ENCODE measurements around the genes PLCXD1 and ASMT.

DNA sequence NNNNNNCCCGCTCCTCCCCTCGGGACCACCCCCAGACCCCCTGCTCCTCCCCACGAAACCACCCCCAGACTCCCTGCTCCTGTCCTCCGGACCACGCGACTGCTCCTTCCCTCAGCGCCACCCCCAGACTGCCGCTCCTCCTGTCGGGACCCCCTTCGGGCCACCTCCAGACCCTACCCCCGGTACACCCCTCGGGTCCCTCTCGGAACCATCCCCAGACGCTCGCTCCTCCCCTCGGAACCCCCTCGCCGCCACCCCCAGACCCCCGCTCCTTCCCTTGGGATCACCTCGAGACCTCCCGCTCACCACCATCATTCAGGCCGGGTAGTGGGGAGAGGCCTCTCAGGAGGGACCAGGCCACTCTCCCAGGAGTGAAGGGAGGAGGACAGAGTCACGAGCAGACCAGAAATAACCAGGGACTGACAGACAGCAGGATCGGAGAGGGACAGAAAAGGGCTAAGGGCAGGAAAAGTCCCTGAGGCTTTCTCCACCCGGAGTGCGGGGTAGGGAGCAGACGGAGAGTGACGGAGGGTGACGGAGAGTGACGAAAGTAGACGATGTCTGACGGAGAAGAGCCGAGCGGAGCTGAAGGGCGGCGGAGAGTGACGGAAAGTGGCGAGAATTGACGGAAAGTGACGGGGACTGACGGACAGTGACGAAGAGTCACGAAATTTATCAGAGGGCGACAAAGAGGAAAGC, 54.7 kb upstream of the PLCXD1 start:
- PRO-cap: no peak

DNA sequence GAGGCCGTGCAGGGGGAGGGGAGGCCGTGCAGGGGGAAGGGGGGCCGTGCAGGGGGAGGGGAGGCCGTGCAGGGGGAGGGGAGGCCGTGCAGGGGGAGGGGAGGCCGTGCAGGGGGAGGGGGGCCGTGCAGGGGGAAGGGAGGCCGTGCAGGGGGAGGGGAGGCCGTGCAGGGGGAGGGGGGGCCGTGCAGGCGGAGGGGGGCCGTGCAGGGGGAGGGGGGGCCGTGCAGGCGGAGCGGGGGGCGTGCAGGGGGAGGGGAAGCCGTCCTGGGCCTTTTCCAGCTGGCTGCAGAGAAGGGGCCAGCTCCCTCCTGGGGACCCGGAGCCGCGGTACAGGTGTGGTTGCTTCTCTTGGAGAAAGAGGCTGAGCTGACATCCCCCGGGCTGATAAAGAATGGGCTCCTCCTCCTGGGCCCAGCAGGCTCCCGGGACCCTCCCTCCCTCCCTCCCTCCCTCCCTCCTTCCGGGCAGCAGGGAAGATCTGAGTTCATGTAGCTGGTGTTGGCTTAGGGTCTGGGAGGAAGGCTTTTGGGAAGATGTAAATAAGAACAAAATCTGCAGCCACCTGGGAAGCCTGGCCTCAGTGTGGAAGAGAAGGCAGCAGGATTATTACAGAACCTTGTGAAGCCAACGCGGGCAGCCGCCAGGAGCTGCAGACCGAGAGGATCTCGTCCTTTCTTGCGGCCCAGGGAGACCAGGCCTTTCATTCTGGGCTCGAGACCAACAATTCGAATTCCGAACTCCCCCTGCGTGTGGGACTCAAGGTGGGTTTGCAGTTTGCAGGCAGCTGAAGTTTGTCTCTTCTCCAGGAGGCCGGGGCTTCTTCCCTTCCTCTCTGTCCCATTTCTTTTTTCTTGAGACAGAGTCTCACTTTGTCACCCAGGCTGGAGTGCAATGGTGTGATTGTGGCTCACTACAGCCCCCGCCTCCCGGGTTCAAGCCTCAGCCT, at the start of gene PLCXD1:
PLCXD1 (plus strand) TSS at position 461 of the 949 bp plus-strand sequence.
- PRO-cap: bidirectional peak, plus-strand start at position 490 of the sequence, minus-strand start at position 363 of the sequence

DNA sequence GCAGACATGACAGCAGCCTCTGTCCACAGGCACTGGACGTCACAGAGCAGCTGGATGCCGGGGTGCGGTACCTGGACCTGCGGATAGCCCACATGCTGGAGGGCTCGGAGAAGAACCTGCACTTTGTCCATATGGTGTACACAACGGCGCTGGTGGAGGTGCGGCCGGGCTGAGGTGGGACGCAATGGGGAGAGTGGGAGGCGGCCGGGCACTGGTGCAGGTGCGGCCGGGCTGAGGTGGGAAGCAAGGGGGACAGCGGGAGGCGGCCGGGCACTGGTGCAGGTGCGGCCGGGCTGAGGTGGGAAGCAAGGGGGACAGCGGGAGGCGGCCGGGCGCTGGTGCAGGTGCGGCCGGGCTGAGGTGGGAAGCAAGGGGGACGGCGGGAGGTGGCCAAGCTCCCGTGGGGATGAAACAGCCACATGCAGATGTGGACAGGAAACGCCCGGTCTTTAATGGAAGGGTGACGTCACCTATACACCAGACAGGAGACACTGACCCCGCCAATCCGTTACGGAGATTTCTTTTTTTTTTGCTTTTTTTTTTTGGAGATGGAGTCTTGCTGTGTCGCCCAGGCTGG, 9.5 kb downstream of the PLCXD1 start:
- PRO-cap: no peak

DNA sequence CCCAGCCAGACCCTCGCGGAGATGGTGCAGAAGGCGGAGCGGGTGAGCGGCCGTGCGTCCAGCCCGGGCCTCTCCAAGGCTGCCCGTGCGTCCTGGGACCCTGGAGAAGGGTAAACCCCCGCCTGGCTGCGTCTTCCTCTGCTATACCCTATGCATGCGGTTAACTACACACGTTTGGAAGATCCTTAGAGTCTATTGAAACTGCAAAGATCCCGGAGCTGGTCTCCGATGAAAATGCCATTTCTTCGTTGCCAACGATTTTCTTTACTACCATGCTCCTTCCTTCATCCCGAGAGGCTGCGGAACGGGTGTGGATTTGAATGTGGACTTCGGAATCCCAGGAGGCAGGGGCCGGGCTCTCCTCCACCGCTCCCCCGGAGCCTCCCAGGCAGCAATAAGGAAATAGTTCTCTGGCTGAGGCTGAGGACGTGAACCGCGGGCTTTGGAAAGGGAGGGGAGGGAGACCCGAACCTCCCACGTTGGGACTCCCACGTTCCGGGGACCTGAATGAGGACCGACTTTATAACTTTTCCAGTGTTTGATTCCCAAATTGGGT, 14.3 kb downstream of the SHOX start:
- PRO-cap: no peak

DNA sequence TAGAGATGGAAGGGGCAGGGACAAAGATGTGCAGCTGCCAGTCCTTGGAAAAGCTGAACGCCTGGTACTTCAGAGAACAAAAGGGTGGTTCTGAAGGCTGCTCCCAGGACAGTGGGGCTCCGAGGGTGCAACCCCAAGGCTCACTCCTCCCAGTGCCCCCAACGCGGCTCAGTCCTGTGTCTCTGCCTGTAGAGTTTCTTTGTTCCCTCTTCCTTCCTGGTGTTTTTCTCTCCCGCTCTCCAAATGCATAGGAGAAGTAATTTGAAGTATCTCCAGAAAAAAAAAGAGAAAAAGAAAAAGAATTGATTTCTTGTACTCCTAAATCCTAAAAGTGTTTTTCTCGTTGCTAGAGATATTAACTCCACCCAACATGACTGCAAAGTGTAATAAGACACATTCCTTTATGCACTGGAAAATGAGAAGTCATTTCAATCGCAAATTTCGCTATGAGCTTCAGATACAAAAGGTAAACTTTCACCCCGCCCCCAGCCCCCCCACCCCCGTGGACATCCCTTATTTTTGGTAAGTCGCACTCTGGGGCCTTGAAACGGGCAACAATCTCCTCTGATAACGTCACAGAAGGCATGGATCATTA, 19.4 kb downstream of the IL3RA start:
- PRO-cap: no peak

DNA sequence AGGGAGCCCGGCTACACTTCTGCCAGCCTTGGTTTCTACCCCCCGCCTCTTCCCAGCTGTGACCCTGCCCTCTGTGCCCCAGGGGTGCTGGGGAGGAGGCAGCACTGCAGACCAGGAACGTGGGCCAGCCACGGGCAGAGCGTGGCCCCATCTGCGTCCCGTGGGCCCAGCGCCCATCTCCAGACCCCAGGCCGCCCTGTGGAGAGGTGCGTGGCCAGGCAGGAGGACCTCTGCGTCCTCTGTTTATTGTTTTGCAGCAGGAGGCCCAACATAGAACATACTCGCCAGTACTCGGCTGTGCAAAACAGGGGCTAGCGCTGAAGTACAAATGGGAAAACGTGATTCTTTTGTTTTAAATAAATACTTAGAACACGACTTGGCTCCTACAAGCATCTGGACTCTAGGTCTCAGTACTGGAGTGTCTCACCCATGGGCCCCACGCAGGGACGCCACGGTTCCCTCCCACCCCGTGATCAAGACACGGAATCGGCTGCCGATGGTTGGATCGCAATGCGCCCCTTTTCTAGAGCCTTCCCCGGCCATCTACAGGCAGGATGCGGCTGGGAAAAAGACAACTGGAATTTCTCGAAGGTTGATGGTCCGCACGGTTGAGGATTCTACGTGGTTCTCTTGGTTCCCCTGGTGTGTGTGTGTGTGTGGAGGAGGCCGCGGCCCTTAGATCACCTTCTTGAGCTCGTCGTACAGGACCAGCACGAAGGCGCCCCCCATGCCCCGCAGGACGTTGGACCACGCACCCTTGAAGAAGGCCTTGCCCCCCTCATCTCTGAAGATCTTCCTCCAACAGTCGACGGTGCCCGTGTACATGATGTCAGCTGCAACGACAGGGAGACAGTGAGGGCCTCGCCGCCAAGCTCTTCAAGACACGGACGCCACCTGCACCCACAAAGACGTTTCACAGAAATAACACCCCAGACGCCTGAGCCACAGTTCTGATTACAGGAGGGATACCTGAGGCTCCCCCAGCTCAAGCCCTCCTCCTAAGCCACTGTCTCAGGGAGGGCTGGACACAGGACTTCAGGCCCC, 5.7 kb downstream of the SLC25A6 start:
- PRO-cap: no peak

DNA sequence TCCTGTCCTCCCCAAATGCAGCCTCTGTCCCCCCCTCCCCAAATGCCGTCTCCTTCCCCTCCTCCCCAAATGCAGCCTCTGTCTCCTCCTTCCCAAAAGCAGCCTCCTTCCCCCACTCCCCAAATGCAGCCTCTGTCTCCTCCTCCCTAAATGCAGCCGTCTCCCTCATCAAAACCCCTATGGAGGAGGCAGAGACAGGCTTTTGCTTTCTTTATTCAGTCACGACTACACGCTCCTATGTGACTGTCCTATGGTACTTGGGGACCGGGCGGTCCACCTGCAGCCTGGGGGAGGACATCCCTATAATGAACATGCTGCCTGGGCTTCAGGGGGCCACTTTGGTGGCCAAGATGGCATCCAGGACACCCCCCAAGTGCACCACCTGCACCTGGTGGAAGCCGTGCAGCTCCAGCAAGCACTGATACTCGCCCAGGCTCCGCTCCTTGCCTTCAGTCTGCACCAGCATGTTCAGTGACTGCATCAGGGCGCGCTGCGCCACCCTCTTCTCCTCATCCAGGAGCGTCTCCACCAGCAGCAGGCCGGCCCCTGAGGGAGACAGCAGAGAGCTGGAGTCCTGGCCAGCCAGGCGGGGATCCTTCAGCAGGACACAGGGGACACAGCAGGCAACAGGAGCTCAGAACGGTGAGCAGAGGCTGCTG, 11.2 kb upstream of the SLC25A6 start:
- PRO-cap: no peak

- PRO-cap: unidirectional peak, minus-strand start at chrX:1592707; unidirectional peak, minus-strand start at chrX:1592743
Measured at GRCh38 chrX:1592279-1593196, 1.1 kb downstream of the AKAP17A start.

DNA sequence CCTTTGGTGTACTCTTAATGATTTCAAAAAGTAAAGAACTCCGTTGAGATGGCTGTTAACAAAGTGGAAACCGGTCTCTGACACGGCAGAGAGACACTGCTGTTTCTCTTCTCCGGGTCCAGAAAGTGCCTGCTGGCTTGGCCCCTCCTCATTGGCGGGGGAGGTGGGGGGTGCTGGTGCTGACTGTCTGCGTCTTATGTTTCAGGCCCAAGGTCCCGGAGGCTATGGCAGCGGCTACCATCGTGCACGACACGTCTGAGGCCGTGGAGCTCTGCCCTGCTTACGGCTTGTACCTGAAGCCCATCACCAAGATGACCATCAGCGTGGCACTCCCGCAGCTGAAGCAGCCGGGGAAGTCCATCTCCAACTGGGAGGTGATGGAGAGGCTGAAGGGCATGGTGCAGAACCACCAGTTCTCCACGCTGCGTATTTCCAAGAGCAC, 1.9 kb downstream of the AKAP17A start:
- PRO-cap: no peak

GRCh38 chrX:1605701-1606122, 9.1 kb upstream of the ASMT start:
- PRO-cap: no peak

DNA sequence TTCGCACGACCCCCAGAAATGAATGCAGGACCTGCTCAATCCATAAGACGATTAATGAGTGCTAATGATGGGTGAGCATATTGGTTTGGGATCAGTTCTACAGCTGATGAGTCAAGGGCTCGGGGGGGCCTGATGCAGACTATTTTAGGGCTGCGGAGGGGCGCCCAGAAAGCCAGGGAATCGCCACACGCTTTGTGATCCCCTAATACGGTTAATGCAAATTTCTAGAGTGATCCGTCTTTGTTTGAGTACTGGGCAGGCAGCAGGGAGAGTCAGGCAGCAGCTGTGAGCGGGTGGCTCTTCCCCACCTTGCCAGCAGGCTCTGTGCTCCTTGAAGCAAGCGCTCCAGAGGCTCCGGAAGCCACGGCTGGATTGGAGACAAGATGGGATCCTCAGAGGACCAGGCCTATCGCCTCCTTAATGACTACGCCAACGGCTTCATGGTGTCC, at the start of gene ASMT:
ASMT (plus strand) TSS at position 243 of the 449 bp plus-strand sequence.
- PRO-cap: bidirectional peak, plus-strand start at position 348 of the sequence, minus-strand start at position 194 of the sequence

DNA sequence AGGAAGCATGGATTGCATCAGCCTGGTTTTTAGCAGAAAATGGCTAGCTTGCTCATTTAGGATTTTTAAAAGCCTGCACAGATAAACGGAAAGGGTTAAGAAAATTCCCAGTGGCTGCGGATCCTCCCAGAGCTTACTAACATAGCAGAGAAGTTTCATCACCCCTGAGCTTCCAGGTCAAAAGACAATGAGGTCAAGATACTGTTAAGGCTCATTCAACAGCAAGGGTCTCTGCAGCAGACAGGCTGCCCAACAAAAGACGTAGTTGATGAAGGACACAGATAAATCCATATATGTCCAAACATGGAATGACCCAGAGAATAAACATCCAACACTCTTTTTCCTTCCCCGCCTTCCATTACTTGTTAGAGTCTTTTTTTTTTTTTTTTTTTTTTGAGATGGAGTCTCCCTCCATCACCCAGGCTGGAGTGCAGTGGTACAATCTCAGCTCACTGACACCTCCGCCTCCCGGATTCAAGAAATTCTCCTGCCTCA, 220.3 kb downstream of the ASMT start:
- PRO-cap: unidirectional peak, plus-strand start at position 214 of the sequence

GRCh38 chrX:1886841-1887144, 271.9 kb downstream of the ASMT start:
- PRO-cap: no peak

- PRO-cap: no peak
Measured at GRCh38 chrX:2175755-2176441, 324.9 kb downstream of the DHRSX start.

DNA sequence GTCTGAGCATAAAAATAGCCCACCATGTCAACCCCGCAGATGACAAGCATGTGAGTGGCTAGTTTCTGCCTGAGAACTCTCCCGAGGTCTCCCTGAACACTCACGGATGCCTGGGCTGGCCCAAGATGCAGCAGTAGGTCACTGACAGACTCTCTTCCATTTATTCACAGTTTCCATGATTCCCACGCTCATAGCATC, 158.3 kb downstream of the DHRSX start:
- PRO-cap: no peak

GRCh38 chrX:2485885-2486448, 14.8 kb downstream of the DHRSX start:
- PRO-cap: no peak

- PRO-cap: no peak
Measured at GRCh38 chrX:2604714-2605555, 86.2 kb upstream of the CD99 start.

GRCh38 chrX:2664656-2665075, 26.4 kb upstream of the CD99 start:
- PRO-cap: no peak

DNA sequence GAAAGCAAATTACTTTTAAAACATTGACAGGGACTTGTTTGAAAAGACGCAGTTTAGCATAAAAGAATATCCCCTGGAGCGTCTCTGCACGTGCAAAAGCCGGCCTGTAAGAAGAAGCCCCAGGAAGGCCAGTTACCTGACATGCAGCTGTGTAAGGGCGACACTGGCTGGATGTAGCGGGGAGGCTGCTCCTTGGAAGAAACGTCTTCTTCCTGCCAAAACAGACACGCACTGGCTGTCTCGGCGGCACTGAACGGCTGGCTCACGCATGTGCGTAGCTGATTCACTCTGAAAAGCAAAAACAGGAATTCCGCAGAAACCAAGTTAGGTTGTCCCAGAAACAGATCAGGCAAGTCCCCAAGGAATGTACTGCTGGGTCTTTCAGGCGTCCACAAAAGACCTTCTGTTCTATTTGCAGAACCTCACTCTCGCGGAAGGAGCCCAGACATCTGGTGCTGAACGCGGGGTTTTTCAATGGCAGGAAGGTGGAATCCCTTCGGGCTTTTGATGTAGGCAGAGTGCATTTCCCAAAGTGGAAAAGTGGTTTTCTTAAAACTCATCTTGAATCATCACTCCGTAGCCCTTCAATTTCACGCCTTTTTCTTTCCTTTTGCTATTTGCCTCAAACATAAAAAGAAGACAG, 4.0 kb upstream of the ARSL start:
- PRO-cap: no peak

DNA sequence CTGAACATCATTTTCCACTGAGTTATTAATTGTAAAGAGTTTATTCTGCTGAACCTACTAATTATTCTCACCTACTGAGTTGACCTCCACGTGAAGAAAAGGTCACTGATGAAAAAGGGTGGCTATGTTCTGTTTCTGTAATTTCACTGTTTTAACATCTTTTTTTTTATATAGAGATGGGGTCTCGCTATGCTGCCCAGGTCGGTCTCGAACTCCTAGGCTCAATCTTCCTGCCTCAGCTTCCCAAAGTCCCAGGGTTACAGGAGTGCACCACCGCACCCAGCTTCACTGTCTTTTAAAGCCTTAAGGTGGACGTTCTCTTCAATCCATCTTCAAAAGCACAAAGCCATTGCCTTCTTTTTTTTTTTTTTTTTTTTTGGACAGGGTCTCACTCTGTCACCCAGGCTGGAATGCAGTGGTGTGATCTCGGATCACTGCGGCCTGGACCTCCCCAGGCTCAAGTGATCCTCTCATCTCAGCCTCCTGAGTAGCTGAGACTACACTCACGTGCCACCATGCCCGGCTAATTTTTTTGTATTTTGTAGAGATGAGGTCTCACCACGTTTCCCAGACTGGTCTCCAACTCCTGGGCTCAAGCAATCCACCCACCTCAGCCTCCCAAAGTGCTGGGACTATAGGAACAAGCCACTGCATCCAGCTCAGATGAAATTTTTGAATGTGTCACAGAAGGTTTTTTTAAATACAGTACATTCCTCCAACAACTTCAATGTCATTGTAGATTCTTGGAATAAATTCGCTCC, 105.7 kb downstream of the PRKX start:
- PRO-cap: no peak

All from H9 (cell line).